UCH-1 (cell line): ENCODE data around the genes EDRF1 and MMP21.

DNA sequence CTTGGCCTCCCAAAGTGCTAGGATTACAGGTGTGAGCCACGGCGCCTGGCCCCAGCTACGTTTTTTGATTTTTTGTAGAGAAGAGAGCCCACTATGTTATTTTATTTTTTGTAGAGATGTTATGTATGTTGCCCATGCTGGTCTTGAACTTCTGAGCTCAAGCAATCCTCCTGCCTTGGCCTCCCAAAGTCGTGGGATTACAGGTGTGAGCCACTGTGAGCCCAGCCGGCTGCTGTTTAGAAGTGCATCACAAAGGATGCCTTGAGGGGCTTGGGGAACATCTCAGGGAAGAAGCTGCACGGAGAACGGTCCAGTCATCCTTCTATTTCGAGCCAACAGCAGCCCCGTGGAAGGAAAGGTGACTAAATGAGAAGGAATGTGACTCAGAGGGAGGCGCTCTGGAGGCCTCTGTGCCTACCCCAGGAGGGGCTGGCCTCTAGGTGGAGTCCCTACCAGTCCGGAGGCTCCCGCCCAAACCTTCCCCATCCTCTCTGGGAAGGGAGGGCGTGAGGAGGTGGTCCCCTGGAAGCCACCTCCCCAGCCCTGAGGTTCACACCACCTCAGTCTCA, 56.2 kb upstream of the CTBP2 start:
- RRBS, result no CpG with 5 or more reads among the region's 13 CpGs

DNA sequence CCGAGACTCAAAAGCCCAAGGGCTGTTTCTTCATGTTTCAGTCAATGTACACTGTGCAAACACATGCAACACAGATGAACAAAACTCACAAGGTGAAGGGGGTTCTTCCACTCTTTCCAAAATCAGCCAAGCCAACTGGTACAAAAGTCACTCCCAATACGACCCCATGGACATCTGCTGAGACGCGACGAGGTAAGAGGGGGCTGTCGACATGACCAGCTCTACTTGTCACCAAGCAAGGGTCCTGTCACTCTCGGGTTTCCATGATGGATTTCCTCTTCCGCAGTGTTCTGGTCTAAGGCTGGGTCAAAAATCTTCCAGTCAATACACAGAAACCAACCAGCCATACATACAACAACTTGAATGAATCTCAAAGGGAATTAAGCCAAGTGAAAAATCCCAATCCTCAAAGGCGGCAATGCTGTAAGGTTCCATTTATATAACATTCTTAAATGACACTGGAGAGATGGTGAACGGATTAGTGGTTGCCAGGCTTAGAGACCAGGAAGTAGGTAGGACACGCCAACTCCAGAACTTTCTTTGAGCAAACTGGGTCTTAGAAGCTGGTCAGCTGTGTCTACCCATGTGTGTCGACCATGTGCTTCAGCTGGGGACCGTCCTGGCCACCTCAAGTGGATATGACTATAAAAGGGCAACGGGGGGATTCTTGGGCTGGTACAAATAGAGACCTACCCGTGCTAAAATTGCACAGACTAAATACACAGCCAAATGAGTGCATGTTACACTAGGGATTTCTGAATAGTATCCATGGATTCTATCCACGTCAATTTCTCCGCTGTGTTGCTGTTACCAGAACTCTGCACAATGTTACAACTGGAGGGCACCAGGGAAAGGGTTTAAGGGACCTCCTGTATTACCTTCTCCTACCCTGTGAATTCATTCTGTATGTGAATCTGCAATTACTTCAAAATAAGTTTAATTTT, 95.0 kb upstream of the CTBP2 start:
- RRBS, result no CpG with 5 or more reads among the region's 17 CpGs

GRCh38 chr10:125124804-125125503, 97.1 kb upstream of the CTBP2 start:
- RRBS, result no CpG with 5 or more reads among the region's 11 CpGs

DNA sequence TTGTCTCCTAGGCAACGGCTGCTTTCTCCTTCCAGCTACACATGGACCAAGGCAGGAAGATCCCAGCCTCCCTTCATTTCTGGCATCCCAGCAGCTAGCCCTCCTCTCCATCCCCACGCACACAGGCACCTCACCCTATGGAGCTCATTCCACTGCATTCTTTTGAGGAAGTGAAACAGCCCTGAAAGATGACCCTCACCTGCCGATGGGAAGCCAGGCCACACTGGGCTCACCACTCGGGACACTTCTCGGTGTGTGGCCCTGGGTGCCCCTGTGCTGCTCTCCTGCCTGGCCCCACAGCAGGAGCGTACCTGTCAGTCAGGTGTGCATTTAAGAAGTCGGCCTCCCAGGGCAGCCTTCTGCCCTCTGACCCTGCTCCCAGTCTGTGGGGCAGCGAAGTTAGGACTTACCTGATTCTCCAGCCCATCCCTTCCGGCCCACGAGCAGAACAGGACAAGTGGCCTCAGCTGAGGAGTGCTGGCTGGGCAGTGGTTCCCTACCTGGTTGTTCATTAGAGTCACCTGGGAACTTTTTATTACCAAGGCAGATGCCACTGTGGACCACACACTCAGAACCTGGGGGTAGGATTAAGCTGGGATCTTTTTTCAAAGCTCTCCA, 107.8 kb upstream of the CTBP2 start:
- RRBS, result no CpG with 5 or more reads among the region's 10 CpGs

GRCh38 chr10:125151523-125152096, 123.7 kb upstream of the CTBP2 start:
- RRBS, result 43% methylated on average over 5 of the region's 51 CpGs

DNA sequence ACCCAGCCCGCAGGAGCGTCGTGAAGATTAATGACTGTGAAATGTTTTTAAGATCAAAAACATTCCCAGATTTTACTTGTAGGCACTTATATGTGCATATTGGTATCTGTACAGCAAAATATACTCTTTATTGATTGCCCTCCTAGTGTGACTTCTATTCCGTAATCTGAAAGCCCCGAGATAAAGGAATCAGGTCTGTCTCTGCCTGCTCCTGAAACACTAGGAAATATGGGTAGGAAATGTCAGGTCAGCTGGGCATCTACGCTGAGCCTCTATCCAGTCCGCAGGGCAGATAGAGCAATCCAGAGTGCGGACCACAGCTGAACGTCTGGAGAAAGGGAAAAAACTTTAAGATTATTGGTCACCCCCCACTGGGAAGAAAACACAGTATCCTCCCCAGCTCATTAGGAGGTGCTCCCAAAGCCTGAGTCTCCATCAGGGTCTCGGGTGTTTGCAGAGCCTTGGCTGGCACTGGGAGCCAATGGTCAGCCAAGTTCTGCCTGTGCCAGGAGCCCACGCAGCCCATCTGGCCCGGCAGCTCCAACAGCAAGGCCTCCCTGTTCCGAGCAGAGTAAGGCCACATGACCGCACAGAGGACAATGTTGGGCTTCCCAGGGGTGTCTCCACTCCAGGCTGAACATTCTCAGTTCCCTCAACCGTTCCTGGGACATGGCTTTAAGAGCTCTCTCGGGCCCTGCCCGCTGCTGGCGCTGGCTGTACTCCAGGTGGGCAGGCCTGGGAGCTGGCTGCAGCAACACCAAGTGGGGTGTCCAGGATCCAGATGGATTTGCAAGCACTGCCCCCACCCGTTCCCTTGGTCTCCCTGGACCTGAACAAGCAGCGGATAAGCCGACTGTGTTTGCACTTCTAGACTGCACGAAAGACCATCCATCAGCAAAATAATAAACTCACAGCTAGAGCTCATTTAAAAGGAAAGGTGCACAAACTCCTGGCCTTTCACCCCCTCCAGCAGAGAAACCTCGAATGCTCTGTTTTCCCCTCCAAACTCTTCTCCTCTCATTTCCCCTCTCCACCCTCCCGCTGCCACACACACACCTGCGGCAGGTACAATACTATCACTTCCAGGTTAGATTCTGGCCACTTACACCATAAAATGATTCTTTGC, 125.1 kb upstream of the CTBP2 start:
- RRBS, result no CpG with 5 or more reads among the region's 25 CpGs

DNA sequence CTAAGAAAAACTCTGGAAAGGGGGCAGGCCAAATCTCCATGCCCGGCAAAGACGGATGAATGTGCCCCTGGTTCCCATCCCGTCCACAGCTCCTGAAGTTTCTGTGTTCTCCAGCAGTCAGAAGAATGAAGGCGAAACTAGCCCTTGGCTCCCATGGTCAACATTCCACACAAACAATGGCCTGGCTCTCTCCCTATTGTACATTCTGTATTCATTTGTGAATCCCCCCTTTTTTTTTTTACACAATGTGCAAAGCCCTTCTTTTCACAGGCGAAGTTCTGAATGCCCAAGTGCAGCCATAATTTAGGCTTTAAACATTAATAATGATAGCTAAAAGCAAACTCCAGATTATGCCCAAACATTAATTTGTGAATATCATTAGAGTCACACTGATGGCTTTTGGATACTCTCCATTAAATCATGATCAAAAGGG, 127.3 kb upstream of the CTBP2 start:
- RRBS, result no CpG with 5 or more reads among the region's 5 CpGs

- RRBS, result 2% methylated on average over 29 of the region's 71 CpGs
Observed at GRCh38 chr10:125159554-125160076, 131.7 kb upstream of the CTBP2 start.

DNA sequence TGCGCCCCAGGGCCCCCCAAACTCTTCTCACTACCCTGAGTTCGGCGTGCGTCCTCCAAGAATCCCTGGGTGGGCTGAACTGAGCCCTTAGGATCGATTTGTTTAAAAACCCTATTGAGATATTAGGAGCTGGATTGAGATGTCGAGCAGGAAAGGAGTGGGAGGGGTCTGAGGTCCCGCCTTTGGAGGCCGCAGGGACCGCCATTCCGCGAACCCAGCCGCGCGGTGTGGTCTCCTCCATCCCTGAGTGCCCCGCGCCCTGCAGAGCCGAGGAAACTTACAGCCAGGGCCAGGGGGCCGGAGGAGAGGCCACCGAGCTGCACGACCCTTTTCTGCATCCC, 134.1 kb upstream of the CTBP2 start:
- RRBS, result no CpG with 5 or more reads among the region's 20 CpGs

GRCh38 chr10:125666540-125666739, 16.5 kb downstream of the TEX36 start:
- RRBS, result no CpG with 5 or more reads among the region's 2 CpGs

DNA sequence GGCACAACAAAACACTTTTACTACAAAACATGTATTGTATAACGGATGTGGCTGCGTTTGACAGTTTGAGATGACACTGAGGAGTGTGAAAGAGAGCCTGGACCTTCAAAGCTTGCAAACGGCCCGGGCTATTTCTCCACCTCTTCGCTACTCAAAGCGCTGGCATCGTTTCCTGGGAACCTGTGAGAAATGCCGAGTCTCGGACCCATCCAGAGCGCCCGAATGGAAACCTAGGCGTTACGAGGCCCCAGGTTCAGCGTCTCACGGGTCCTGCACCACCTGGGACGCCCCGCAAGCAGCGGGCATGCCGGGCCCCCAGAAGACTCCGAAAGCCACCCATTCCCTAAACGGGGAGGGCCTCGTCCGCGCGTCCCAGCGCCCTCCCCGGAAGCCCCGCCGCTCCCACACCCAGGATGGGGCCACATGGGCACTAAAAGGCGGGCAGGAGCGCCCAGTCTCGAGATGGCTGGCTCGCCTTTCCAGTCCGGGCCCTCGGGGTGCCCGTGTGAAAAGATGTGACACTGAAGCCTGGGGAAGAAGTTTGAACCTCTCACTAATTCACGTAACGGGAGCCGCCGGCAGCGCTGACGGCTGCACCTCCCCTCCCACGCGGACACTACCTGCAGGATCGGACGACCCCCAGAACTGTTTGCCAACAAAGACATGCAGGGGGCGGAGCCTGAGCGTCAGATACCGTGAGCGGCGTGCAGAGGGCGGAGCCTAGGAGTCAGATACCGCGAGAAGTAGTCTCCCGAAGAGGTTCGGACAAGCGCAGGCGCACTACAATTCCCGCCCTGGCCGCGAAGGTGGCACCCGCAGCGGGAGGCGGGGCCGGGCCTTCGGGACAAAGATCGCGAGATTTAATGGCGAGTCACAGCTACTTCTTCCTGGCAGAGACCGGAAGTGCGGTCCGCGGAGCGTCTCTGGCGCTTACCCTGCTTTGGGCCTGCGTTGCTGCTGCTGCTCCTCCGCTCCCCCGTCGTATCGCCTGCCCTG, at the start of gene EDRF1:
EDRF1 (plus strand) TSS at position 908 of the 996 bp plus-strand sequence.
- RRBS, result 4% methylated on average over 25 of the region's 80 CpGs

DNA sequence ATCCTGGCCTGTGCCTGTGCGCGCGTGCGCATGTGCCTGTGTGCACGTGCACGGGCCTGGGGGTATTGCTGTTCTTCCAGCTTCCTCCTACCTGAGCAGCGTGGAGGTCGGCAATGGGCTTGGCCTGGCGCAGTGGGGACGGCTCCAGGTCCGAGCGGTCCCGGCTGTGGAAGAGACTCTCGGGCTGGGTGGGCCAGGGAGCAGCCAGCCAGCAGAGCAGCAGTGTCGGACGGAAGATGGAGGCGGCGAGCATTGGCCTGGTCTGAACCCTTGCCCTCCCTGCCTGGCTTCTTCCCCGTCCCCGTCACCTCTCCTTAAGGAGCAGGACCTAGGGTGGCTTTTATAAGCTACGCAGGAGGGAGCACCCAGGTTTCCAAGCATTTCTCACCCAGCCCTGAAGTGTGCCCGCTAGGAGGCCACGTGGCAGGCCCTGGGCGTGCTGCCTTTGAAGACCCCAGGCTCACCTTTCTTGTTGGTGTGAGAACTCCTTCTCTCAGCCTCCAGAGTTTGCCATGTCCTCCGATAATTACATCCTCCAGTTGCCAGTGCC, at the start of gene MMP21:
MMP21 (minus strand) TSS at position 253 of the 550 bp plus-strand sequence.
- RRBS, result no CpG with 5 or more reads among the region's 25 CpGs

DNA sequence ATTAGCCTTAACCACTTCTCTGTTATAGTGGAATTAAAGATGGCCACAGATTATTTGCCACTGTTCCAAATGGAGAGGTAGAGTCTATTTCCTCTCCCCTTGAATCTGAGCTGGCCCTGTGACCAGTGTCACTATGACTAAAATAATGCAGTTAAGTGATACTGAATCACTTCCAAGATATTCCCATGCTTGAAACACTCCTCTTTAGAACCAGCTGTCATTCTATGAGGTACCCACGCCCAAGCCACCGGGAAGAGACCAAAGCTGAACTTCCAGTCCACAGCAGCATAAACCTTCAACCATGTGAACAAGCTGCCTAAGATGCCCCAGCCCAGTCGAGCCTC, 2.1 kb upstream of the DHX32 start:
- RRBS, result no CpG with 5 or more reads among the region's 3 CpGs

- RRBS, result 21% methylated on average over 29 of the region's 59 CpGs
Observed at GRCh38 chr10:125895032-125896159, 968 bp upstream of the FANK1 start.

GRCh38 chr10:126080855-126081321, 184.5 kb downstream of the FANK1 start:
- RRBS, result no CpG with 5 or more reads among the region's 11 CpGs

GRCh38 chr10:126213959-126214434, 174.3 kb downstream of the ADAM12 start:
- RRBS, result no CpG with 5 or more reads among the region's 7 CpGs

- RRBS, result no CpG with 5 or more reads among the region's 6 CpGs
Observed at GRCh38 chr10:126247763-126248161, 140.5 kb downstream of the ADAM12 start.

- RRBS, result no CpG with 5 or more reads among the region's 8 CpGs
Observed at GRCh38 chr10:126315795-126316233, 72.5 kb downstream of the ADAM12 start.

- RRBS, result 24% methylated on average over 6 of the region's 33 CpGs
Observed at GRCh38 chr10:126386779-126387458, 1.4 kb downstream of the ADAM12 start.

DNA sequence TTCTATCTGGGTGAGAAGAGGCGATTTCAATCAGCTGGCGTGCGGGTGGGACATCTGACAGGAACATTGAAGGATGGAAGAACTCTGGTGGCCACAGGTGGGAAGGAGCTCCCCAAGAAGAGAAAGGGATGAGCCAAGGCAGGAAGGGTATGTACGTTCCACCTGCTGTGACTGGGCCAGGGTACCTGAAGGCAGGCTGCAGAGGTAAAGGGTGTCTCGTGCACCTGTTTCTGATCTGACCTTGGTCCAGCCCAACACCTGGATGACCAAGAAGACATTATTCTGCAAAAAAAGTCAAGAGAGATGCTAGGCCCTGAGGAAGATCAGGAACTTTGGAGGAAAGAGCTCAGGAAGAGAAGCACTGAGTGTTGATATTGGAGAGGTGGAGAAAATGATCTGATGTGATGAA, 38.3 kb upstream of the DOCK1 start:
- RRBS, result no CpG with 5 or more reads among the region's 5 CpGs